HTR-8/SVneo (cell line): ENCODE data around the genes NPB, NOTUM and SLC16A3.

GRCh38 chr17:81577299-81578106 lies 25.4 kb upstream of the FAAP100 start:
- RRBS, result 42% methylated on average over 1 of the region's 11 CpGs

DNA sequence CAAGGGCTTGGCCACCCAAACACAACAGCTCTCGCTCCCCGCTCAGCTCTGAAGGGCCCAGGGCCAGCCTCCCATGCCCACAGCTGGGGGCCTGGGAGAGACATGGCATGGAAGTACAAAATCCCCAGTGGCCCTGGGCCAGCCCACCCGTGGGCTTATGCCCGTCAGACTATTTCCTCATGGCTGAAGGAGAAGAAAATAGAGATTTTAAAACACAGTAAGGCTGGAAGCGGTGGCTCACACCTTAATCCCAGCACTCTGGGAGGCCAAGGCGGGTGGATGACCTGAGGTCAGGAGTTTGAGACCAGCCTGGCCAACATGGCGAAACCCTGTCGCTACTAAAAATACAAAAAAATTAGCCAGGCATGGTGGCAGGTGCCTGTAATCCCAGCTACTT lies 28.7 kb upstream of the FAAP100 start:
- RRBS, result no CpG with 5 or more reads among the region's 8 CpGs

DNA sequence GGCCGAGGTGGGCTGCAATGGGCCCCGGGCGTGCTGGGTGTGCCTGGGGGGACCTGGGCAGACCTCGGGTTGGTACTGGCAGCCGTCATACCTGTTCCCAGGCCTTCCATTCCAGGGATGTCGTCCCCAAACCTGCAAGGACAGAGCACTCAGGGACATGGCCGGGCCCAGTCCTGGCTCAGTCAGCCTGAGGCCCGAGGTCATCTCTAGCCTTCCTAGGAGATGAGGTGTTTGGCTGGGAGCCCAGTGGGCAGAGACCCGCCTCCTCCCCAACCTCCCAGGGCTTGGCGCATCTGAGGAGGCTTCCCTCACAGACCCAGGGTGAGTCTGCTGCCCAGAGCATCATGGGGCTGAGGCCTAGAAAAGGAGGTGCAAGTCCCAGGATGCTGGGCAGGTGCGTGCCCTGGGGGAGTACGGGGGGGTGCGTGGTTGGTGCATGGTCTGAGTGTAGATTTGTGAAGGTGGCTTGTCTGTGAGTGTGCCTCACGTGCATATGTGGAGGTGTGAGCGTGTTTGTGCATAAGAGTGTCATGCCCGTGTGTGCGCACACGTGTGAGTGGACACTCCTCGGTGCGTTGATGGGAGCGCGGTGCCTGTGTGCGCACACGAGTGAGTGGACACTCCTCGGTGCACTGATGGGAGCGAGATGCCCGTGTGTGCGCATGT lies 4.7 kb downstream of the PDE6G start:
- RRBS, result no CpG with 5 or more reads among the region's 28 CpGs

GRCh38 chr17:81696024-81696406 lies 7.2 kb upstream of the MRPL12 start:
- RRBS, result 98% methylated on average over 4 of the region's 11 CpGs

- RRBS, result 92% methylated on average over 4 of the region's 21 CpGs
Measured at GRCh38 chr17:81733657-81734357, 21.7 kb downstream of the SLC25A10 start.

DNA sequence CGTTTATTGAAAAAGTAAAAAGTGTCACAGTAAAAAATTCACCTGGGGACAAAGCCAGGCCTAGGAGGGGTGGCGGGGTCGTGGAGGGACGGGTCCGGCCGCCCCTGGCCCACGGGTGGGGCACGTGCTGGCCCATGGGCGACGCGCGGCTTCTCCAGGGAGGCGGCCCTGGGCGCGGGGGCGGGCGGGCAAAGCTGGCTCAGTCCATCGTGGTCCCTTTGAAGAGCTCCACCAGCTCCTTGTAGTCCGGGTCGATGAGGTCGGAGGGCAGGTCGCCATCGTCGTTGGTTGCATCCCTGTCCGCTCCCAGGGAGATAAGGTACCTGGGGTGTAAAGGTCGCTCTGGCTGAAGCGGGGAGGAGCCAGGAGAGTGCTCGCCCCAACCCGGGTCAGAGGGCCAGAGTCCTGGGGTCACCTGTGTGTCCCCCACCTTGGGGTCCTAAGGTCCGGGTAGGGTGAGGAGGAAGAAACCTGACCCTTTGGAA lies 481 bp upstream of the MCRIP1 start:
- RRBS, result 36% methylated on average over 7 of the region's 30 CpGs

GRCh38 chr17:81901530-81902435 lies at the start of gene NPB:
Gene NPB (plus strand): TSS chr17:81902238.
- RRBS, result 91% methylated on average over 18 of the region's 72 CpGs

GRCh38 chr17:81910236-81910897 lies 832 bp downstream of the PCYT2 start:
- RRBS, result 13% methylated on average over 3 of the region's 26 CpGs

- RRBS, result 60% methylated on average over 30 of the region's 40 CpGs
Measured at GRCh38 chr17:81959192-81959688, 1.7 kb downstream of the NOTUM start.

DNA sequence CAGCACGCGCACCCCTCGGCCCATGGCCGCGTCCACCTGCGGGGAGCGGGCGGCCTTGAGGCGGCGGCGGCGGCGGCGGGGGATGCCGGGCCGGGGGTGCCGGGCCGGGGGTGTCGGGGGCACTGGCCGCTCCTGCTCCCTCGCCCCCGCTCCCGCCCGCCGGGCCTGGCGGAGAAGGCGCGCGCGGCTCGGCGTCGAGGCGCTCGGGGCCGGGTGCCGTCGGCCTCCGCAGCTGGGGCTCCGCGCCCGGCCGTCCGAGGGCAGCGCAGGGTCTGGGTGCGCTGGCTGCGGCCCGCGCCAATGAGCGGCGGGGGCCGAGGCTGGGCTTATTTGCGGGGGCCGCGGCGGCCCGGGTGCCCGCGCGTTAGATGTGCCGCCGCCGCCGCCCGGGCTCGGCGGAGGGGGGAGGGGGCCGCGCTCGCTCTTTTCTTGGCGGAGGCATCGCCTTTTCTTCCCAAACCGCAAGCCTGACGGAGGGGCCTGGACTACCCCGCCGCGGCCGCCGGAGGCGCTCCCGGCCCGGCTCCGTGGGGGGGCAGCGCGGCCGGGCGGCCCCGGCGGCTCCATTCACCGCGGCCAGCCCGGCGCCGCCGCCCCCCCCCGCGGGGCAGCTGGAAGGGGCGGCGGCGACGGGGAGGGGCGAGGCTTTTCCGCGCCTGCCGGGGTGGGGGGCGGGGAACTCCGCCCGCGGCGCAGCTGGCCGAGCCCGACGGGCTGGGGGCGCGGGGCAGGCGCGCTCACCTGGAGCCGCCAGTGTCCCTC lies at the start of gene NOTUM:
TSS of gene NOTUM (minus strand) at position 302 of the 762 bp plus-strand sequence.
- RRBS, result 10% methylated on average over 73 of the region's 118 CpGs

- RRBS, result 96% methylated on average over 15 of the region's 46 CpGs
Measured at GRCh38 chr17:82012130-82013265, 10.2 kb downstream of the CENPX start.

DNA sequence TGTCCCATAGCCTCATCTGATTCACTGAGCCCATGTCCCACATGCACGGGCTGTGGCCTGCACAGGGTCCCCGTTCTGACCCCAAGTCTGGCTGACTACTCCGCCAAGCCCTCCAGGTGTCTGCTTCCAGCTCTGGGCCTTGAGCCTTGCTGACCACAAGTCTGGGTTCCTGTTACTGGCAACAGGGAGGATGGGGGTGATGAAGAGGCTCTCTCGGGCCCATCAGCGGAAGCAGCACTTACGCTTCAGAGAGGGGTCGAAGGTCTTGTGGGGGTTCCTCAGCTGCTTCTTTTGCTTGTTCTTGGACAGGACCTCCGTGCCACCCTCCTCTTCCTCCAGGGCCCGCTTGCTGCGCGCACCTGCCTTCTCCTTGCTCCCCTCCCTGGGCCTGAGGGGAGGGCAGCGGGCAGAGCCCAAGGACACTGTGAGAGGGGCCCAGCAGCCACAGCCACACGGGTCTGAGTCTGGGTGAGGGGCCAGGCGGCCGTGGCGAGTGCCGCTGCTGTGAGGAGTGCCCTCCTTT lies 5.8 kb downstream of the DUS1L start:
- RRBS, result no CpG with 5 or more reads among the region's 17 CpGs

GRCh38 chr17:82075996-82077108 lies 10.7 kb upstream of the DUS1L start:
- RRBS, result 77% methylated on average over 6 of the region's 31 CpGs

DNA sequence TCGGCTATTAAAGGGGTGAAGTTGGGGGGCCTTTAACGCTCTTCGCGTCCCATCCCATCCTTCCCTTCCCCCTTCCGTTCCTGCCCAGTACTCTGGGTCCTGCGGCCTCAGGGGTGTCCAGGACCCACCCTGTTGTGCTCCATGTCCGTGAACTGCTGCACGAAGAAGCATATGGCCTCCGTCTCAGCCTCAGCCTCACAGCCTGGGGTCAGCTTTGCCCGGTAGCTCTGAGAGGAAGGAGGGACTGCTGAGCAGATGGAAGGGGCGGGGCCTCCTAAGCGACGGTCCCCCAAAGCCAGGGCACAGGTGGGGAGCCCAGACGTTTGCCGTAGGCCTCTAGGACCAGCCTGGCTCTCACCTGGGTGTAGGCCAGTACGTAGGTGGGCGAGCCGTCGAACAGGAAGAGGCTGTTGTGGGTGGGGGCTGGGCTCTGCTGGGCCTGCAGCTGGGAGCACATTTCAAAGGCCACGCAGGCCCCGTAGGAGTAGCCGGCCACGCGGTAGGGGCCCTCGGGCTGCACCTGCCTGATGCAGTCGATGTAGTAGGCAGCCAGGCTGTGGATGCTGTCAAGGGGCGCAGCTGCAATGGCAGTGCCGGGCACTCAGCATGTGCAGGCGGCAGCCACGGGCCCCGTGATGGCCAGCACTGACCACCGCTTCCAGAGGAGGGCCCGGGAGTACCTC lies 14.5 kb upstream of the DUS1L start:
- RRBS, result 98% methylated on average over 5 of the region's 33 CpGs

GRCh38 chr17:82093506-82093986 lies 4.5 kb downstream of the FASN start:
- RRBS, result no CpG with 5 or more reads among the region's 21 CpGs

- RRBS, result 24% methylated on average over 49 of the region's 100 CpGs
Measured at GRCh38 chr17:82098631-82099290, 725 bp upstream of the FASN start.

DNA sequence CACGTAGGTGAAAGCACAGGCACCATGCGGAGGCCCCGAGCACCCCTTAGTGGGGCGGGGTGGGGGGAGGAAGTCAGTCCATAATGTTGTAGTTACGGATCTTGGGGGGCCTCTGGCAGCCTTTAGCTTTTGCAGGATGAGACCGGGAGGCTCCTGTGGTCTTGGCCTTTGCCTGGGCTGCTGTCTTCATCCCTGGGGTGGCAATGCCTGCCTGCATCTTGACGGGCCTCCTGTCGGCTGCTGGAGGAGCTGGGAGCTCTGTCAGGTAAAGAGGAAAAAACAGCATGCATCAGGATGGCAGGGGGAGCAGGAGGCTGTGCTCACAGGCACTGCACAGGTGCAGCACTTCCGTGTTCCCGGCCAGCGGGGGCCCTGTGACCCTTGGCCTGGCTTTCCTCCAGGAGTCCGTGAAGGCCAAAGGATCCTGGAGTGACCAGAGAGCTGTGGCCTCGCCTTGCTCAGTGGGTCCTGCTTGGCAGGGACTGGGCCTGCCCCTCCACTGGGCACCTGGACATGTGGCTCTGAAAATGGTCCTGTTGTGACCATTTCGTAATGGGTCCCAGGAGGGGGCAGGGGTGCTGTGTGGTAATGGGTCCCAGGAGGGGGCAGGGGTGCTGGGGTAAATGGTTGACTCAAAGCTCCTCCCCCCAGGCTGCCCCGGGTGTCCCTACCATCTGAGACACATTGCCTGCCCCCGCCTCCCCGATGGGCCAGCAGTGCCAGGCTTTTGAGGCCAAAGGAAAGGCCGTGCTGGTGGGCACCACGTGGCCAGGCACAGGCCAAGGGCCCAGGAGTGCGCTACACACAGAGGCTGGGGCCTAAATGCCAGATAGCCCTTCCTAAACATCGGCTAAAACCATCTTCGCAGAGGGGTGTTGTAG lies 3.8 kb upstream of the FASN start:
- RRBS, result no CpG with 5 or more reads among the region's 22 CpGs

DNA sequence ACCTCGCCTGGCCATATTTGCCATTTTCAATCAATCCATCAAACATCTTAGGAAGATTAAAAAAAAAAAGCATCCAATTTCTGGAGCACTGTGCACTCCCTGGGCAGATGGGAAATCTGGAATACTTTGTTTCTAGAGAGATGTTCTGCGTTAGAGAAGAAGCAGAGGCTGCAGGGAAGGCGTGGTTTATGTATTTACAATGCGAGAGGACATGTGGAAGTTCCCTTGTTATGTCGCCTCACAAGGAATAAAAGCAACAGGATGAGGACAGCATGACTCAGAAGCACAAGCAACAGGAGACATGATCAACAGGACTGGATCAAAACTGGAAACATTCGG lies 52.7 kb downstream of the CCDC57 start:
- RRBS, result no CpG with 5 or more reads among the region's 6 CpGs

DNA sequence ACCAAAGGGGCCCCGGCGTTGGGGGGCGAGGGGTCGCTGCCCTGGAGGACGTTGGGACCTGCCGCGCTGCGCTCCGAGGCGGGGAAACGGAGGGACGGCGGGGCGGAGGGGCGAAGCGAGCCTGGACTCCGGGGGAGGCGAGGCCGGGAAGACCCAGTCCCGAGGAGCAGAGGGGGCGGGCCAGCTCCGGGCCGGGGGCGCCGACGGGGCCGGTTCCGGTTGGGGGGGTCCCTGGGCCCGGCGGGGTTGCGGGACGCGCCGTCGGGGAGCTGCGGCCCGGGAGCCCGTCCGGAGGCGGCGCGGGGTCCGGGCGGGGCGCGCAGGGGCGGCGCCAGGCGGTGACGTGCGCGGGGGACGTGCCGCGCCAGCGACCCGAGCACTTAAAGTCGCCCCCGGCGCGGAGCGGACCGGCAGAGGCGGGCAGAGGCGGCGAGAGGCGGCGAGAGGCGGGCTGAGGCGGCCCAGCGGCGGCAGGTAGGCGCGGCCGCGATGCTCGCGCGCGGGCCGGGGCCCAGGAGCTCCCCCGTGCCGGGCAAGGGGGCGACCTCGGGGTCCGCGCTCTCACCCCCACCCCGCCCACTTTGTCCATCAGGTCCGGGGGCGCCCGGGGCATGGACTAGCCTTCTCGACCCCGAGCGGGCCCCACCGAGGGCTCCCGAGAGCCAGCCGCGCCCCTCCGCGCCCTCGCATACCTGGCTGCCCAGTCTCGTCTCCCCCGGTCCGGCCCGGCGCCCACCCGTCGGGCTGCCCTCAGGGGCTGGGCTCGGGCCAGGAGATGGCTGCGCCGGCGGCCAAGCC lies at the start of gene SLC16A3:
TSS of gene SLC16A3 (plus strand) at position 410 of the 798 bp plus-strand sequence.
- RRBS, result 2% methylated on average over 66 of the region's 112 CpGs

DNA sequence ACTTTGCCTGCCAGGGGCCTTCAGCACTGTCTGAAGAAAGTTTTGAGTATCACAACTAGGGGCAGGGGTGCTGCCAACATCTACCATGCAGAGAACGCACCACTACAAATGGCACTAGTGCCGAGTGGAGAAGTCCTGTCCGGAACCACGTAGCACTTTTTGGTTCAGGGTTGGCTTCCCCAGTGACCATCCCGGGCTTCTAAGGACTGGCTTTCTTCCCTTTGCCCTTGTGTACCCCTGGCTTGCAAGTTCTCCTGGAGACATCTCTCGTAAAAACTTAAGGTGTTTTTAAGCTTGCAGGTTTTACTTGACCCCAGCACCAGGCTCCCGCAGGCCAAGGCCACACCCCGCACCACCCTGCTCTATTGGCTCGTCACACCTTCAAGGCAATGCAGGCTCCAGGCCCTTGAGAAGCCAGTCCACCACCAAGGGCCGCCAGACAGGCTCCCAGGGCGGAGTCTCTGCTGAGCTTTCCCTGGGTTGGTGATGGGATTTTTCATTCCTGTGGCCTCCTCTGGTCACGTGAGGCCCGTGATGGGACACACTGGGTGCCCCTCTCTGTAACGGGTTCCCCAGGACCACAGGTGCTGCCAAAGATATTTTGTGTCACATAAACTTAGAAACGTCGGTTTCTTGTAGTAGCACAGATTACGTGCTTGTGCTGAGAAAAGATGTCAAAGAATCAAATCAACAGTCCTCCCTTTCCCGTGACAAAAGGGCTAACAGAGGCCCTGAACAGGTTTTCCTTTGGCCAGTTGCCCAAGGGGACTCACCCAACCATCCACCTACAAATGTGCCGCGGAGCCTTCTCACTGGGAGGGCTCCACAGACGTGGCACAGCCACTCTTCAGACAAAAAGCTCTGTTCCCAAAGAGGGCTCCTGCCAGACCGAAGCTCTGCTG lies 9.8 kb downstream of the CSNK1D start:
- RRBS, result 93% methylated on average over 3 of the region's 22 CpGs